Thoracic aorta endothelial cell (primary cell): ENCODE measurements around a stretch of chr15.

DNA sequence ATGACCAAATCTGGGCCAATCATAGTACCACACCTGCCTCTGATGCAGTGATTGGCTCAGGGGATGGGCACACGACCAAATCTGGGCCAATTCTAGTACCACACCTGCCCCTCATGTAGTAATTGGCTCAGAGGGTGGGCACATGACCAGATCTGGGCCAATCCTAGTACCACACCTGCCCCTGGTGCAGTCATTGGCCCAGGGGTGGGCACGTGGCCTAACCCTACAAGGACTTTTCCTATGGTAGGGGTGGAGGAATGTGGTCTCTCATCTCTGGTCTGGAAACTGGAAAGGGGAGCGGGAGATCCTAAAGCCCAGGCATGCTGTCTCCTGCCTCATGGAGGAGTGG is 56.9 kb upstream of the MEF2A start:
- CAGE, long polyA plus RNA, result no peak

- CAGE, long polyA plus RNA, result no peak
These were observed 26.5 kb downstream of the MEF2A start for GRCh38 chr15:99592073-99592941.

- CAGE, long polyA plus RNA, result no peak
These were observed 53.1 kb downstream of the MEF2A start for GRCh38 chr15:99618822-99619319.

DNA sequence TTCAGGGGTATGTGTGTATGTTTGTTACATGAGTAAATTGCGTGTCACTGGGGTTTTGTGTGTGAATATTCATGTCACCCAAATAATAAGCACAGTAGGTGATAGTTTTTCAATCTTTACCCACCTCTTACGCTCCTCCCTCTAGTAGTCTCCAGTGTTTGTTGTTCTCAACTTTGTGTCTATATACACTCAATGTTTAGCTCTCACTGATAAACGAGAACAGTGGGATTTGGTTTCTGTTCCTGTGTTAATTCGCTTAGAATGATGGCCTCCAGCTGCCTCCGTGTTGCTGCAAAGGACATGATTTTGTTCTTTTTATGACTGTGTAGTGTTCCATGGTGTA is 54.4 kb downstream of the MEF2A start:
- CAGE, long polyA plus RNA, result no peak

GRCh38 chr15:99707322-99707902 is 25.8 kb downstream of the LYSMD4 start:
- CAGE, long polyA plus RNA, result no peak

DNA sequence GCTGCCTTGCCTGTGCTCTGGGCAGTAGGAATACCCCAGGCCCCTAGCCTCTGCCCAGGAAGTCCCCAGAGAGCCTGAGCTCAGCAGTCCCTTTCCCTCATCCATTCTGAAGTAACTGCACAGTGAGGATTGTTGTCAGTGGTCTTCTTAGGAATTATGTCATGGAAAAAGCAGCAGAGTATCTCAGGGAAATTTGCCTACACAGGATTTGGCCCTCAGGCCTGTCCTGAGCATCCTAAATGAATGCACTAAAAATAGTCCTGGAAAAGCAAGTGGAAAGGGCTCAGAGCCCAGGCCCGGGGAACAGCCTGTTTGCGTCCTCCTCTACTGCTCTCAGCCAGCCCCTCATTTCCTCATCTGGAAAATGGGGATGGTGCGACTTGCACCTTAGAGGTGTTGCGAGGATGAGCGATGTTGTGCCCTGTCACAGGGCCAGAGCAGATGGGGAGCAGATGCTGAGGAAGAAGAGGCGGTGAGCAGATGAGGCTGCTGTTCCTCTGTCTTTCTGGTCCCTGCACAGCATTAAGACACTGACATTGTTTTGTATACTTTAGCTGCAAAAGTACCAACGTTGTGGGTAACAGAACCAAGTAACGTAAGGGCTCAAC is 21.6 kb downstream of the LYSMD4 start:
- CAGE, long polyA plus RNA, result no peak

DNA sequence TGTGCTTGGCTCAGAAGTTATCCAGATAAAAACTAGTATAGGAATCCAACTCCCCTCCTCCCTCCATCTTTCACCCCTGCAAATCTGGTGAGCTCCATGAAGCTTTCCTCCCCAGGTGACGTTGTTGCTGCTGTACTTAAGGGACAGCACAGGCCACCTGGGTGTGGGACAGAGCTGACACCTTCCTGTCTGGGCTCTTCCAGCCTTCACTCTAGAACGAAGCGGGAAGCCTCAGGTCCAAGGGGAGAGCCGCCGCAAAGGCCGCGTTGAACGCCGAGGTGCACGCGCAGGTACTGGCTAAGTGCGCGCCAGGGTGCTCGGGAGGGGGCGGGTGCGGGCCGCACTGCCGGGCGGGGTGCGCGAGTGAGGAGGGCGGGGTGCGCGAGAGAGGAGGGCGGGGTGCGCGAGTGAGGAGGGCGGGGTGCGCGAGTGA is 192.8 kb upstream of the LYSMD4 start:
- CAGE, long polyA plus RNA, result no peak

GRCh38 chr15:99928425-99928945 is 195.2 kb upstream of the LYSMD4 start:
- CAGE, long polyA plus RNA, result no peak

DNA sequence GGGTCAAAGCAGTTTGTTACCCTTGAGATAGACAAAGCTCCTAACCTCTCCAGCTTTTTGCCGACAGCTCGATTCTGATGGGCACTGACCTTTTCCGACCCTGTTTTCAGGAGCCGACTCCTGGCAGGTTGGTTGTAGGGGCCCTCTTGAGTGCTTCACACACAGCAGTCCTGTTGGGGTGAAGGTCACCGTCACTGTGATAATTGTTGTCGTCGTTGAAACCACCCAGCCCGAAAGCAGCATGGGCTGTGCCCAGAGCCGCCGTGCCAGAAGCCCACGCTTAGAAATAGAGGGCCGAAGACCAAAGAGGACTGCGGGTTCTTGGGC is 7.4 kb upstream of the ADAMTS17 start:
- CAGE, long polyA plus RNA, result no peak

DNA sequence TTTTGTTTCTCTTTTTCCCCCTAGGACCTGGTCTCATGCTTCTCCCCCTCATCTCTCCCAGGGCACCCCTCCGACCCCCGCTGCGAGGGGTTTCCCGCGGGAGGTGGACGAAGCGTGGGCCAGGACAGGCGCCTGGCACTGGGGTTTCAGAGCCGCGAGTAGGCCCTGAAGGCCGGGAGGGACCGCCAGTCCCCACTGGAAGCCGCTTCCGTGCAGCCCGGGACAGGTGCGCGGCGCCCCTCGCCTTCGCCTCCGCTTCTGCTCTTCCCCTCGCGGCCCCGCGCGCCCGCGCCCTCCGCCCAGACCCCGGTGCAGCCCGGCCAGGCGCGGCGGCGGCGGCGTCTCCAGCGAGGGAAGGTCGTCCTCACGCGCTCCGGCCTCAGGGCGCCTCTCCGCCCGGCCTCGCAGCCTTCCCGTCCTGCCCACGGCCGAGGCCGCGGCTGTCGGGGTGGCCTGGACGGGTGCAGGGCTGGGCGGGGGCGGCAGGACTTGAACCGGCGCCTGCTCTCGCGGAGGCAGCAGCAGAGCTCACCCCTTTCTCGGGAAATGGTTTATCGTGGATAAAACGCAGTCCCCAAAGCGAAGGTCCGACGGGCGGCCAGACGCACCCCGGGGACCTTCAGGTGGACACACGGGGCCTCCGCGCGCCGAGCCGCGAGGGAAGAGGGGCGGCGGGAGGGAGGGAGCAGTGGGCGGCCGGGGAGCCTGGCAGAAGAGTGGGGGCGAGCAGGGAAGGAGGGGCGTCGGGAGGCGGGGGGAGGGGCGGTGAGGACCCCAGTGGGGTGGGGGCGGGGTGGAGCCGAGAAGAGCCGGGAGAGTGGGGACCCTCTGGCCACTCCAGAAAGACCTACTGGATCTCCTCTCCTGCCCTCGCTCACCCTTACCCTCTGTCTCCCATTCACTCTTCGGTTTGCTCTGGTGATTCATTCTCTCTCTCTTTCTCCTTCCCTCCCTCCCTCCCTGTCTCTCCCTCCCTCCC is 31.7 kb upstream of the ADAMTS17 start:
- CAGE, long polyA plus RNA, result no peak

DNA sequence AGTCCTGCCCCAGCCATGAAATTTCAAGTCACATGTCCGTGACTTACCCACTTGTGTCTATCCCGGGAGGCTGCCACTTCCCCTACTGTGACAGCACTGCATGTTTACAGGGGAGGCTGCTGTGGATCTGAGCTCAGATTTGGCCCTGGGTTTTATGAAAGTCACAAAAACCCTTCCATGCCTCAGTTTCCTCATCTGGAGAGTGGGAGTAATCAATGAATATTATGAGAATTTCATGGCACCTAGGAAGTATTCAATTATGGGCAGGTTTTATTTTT is 17.8 kb upstream of the LRRK1 start:
- CAGE, long polyA plus RNA, result no peak

DNA sequence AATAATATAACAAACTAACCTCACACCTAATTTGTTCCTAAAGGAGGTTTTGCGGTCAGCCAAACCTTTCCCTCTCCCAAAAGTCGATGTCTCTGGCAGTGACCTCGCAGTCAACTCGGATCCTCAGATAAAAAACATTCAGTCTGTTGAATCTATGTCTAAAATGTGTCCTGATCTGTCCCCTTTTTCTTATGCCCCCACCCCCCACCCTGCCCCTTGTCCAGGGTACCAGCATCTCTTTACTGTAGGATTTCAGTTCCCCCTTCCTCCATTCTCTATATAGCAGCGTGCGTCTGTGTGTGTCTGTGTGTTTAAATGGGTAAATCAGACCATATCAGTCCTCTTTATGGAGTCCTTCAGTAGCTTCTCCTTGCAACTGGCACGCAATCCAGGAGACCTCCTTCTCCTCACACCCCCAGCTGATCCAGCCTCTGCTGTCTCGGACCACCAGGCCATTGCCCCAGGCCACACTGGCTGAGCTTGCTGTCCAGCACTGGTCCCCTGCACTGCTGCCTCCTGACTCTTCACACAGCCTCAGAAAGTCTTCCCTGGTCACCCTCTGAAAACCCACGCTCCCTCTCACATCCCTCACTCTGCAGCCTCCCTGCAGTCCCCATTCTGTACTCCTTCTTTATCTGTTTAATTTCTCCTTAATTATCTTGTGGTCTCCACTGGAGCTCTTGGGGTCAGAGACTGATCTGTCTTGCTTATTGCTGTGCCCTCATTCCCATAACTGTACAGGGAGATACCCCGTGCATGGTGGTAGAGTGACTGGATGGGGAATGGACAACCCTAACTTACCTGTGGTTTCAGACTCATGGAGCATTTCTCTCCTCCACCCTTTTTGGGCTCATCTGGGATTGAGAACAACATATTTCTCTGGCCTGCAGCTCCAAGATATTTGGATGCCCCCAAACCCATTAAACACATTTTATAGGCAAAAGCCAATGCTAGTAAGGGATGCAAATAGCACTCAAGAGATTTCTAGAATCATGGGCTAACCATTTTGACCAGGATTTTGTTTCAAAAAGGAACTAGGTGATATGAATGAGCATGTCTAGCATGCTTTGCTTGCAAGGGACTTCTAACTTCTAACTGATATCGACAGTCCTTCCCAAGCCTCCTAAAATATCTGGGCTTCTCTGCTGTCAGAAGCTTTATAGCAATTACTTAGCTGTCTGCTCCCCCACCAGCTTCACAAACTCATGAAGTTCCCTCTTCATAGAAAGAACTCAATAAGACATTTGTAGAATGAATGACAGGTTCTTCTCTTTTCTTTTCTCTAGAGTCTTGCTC is 1.7 kb downstream of the LRRK1 start:
- CAGE, long polyA plus RNA, result no peak

GRCh38 chr15:100930917-100931797 is 12.0 kb downstream of the LRRK1 start:
- CAGE, long polyA plus RNA, result no peak

GRCh38 chr15:101020862-101021420 is 101.8 kb downstream of the LRRK1 start:
- CAGE, long polyA plus RNA, result no peak

DNA sequence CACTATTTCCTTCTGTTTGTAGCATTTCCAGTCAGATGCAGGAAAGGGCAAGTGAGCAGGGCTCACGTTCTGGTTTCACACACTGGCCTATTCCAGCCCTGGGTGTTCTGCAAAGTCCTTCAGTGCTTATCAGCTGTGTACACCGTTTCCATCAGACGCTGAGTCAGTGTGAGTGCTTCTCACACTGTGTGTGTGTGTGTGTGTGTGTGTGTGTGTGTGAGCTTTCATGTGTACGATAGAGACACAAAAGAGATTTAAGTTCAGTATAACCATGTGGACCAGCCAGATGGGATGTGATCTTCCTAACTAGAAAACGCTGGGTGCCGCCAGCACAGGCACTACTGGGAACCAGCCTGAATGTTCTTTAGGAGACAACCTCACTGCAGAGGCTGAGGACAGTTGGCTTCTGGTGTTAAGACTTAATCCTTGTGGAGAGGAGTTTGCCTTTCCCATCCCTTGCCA is 3.8 kb upstream of the CHSY1 start:
- CAGE, long polyA plus RNA, result no peak

DNA sequence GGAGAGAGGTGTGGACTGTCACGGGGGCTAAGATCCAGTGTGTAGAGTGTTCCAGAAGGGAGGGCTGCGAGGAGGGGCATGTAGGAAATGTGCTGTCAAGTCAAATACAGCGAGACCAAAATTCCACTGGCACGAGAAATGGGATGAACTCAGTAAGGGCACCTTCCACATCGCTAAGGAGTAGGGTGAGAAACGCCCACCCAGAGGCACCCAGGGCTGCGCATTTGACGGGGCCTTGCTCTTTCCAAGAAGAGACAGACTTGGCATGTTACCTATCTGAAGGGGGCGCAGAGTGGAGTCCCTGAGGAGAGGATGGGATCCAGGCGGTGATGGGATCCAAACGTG is 7.8 kb downstream of the SELENOS start:
- CAGE, long polyA plus RNA, result no peak

- CAGE, long polyA plus RNA, result no peak
These were observed 6.0 kb downstream of the SELENOS start for GRCh38 chr15:101271135-101271760.

DNA sequence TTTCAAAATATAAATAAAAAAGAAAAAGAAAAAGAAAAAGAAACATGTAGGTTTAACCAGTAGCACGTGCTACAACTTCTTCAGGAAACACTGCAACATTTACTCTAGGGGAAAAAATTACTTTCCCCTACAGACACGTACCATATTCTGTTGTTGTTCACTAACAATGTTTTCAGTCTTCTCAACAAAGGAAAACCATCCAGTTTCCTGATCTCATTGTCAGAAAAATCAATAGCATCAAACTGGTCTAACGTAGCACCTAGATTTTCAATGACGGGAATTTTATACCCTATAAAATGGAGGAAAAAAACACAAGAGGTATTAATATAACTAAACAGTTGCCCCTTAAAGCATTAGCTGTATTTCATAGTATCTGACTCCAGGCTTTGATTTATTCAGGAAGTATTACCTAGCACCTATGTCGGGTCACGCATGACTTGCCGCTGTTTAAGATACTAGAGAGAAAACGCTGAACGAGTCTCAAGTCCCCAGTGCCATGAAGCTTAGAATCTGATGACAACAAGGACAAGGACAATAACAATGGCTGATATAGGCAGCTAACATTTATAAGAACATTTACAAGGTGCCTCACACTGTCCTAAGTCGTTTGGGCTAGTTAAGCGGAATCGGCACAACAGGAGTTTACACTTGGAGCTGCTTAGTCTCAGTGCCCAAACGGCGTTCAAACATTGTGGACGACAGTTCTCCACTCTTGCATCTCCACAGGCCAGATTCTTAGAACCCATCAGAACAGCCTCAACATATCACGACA is 2.0 kb downstream of the SNRPA1 start:
- CAGE, long polyA plus RNA, result no peak

DNA sequence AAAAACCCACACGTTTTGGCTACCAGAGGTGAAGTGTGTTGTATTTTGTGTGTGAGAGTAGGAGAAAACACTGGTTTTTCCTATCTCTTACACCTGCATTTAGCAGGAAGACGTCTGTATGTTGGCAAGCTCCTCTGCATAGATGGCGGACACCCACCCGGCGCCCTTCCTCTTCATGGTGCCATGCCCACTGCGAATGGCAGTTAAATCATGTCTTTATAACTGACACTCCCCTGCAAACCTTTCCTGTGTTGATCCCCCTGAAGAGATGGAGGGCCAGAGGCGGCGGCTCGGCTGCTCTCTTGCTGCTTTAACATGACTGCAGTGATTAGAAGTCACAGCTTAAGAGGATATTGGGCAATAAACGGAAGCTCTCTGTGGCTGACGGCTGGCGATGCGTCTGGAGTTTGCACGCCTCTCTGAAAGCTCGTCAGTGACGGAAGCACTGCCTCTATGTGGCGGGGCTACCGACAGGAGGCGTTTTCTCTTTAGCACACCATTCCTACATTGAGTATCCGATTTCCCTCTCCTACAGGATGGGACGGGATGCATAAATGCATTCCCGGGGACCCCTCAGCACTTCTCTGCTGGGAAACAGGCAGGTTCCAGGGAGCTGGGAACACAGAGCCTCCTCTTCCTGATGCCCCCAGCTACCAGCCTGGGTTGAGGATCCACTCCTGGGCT is 25.5 kb upstream of the SNRPA1 start:
- CAGE, long polyA plus RNA, result no peak

DNA sequence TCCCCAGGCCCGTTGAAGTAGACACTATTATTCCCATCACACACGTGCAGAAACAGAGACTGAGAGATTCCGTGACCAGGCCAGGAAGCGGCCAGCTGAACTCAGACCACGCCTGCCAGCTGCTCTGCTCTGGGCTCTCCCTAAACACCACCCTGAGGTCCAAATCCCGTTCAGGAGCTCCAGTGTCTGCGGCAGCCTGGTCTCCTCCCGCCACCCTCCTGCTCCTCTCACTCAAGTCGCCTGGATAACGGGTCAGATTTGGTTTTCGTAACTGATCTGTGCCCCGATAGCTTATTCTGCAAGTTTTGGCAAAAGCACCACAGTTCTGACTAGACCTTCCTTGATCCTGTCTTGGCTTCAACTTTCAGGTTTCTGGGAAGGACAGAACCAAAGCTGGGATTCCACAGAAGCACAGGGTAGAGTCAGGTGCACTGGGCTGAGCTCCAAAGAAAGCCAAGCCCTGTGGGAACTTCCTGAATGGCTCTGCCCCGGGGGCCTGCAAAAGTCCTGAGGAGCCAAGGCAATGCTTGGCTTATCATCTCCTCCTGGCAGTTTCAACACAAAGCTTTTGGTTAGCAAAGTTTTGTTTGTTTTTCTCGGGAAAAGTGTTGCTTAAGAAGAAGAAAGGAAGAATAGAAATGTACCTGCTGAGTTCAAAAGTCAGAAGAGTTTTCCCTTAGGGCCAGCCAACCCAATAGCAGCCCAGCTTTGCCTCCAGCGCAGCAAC is 53.8 kb upstream of the SNRPA1 start:
- CAGE, long polyA plus RNA, result no peak